Pericardium fibroblast (primary cell): ENCODE measurements around the genes CCDC160 and CT45A1.

DNA sequence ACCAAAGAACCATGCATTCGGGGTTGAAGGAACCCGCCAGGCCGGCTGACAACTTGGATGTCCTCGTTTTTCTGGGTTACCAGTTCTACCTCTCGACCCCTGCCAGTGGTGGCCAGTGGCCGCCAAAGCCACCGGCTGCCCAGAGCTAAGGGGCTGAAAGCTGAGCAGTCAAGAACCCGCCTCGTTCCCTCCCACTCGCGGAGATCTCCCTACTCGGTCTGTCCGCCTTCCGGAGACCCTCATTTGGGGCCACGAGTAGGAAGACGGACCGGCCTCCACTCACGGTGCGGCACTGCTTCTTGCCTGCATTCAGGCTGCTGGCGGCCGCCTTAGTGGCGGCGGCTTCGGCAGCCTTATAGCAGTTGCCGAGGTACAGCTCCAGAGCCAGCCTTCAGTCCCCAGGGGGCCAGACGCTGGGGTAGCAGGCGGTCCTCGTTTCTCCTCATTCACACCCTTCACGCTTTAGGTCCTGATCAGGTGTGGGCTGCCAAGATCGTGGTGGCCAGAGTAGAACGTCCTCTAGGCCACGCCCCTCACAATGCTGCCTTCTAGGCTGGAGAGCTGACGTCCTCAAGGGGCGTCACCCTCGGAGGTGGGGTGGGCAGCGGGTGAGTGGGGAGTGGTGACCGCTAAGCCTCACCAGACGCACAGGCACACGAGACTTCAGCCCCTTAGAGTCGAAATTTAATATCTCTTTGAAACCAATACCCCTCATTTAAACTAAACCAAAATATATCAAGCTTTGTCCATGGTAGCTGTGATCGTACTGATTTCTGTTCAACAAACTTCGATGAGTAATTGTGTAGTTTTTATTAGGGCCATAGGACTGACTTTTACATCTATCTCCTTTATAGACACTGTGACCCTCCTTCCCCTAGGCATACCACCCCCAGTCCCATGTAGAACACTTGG, 122.2 kb downstream of the RBMX2 start:
- RAMPAGE, long total RNA = no peak

DNA sequence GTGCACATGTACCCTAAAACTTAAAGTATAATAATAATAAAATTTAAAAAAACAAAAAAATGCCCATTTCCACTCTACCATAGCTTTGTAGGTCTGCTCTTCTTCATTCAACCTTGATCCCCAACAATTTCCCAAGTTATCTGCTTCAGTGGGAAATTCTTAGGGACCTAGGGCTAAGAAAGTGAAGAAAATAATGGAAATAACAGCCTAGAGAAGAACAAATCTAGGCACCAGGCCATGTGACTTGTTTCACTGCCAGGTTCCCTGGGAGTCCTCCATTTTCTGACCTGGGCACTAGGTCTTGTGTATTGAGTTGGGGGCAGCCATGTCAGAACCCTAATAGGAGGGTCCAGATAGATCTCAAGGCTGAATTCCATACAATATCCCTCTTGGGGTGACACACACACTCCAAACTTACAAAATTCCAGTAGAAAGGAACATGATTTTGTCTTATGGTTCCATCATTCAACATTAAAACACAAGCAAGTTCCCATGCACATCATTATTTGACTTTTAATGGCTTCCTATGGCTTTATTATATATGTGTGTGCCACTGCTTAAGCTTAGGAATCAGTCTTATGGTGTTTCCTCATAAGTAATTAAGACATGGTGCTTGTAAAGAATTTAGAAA, 194.6 kb upstream of the STK26 start:
- RAMPAGE, long total RNA = no peak

- RAMPAGE, long total RNA = no peak
Observed at GRCh38 chrX:131830080-131831044, 192.7 kb upstream of the STK26 start.

DNA sequence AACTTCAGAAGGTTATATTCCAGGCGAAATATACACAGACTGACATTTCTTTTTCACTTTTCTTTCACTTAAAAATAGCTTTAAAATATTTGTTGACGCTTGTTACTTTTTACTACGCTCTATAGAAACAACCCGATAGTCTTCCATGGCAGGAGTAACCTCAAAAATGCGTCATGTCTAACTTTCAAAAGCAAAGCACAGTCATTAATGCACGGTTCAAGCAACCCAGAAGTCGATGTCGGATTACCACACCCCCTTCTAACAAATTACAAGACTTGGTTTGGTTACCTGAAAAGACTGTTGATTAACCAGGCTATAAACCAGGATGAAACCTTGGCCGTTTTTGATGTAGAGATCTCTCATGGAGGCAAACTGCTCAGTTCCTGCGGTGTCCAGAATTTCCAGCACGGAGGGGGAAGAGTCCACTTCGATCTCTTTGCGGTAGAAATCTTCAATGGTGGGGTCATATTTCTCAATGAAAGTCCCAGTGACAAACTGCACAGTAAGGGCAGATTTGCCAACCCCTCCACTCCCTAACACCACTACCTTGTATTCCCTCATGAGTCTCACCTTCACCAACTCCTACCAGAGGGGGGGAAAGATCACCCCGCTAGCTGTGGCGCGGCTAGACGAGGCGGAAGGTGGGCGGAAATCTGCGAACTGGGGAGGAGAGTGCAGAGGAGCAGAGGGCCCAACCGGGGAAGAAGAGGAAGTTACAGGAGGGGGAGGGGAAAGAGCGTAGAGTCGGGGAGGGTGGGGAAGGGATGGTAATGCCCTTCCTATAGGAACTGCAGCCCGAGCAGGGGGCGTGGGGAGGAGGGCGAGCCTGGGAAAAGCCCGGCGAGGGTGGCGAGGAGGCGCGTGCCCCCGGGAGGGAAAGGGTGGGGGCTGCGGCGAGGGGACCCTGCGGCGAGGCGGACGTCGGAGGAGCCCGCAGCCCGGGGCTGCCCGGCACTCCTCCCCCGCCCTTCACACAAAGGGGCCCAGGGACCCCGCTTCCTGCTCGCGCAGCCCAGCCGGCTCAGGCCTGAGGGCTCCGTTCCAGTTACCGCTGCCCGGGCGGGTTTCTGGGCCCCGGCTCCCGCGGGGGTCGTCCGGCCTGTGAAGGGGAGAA, 2.2 kb downstream of the RAP2C start:
- RAMPAGE, long total RNA = start-site peak on the minus strand centred at position 623 of the sequence, 72 bp wide, 122 and 16 reads in 2 replicates

DNA sequence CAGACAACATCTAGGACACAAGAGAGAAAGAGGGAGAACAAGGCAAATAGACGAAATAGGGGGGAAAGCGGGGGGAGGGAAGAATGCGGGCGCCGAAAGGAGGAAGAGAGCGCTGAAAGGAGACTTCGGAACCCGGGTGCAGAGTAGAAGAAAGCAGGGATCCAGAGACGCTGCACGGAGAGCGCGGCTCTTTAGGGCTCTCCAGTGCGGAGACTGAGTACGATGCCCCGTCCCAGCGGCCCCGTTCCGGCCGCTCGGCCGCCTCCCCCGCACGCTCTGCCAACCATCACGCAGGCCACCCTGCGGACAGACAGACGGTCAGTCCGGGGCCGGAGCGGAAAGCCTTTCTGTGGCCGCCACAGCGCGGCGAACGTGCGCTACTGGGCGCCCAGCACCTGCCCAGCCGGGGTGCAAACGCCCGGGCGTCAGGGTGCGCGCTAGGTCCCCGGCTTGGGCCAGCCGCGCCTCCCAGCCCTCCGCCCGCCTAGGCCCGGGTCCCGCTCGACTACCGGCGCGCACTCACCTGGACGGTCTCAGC, 2.1 kb downstream of the HS6ST2 start:
- RAMPAGE, long total RNA = no peak

DNA sequence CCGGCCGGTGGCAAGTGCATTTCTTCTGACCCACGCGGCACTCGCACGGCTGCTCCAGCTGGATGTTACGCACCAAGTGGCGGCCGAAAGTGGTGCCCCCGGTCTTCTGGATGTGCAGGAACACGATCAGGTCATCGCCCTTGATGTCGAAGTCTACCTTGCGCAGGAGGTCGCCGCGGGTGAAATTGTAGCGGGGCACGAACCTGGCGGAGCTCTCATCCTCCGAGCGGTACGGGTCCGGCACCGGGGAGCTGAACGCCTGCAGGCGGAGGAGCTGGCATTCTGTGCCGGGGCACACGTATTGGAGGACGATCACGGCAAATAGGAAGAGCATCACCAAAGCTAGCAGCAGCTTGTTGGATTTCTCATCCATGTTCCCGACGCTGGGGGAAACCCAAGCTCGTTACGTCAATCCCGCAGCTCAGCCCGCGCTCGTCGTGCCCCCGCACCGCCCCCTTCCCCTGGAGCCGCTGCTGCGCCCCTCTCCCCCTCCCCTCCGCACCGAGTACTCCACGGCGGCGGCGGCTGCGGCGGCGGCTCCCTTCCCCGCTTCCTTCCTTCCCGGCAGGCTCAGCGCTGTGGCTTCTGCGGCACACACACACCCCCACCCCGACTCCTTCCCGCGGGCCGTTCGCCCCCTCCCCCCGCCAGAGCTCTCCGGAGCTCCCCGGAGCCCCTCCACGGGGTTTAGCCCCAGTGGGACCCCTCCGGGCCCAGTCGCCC, 1.3 kb downstream of the HS6ST2 start:
- RAMPAGE, long total RNA = no peak

- RAMPAGE, long total RNA = no peak
Observed at GRCh38 chrX:133922994-133923385, 62.4 kb downstream of the GPC3 start.

GRCh38 chrX:134236710-134237739, at the start of gene CCDC160:
CCDC160 (plus strand) TSS chrX:134237182.
- RAMPAGE, long total RNA = no peak

DNA sequence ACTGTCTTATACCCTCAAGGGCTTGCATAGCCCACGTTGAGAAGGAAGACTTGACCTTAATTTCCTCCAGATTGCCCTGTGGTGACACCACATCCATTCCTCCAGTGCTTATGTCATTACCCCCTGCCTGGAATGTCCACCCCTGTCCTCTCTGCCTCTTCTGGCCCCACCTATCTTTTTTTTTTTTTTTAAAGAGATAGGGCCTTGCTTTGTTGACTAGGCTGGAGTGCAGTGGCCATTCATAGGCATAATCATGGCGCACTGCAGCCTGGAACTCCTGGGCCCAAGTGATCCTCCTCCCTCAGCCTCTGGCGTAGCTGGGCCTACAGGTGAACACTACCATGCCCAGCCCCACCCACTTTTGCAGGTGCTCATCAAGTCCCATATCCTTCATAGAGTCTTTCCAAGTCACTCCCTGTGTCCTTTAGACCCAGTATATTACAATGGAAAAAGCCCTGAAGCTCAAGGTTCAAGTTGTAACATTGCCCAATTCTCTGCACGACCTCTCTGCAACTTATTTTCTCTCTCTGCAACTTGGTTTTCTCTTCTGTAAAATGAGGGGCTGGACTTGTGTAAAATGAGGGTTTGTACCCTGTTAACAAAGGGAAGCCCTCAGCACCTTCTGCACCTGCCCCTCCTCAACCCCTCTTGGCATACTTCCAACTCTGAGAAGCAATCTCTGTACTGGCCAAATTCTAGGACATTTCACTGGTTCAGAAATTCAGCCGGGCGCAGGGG, 77.6 kb downstream of the HPRT1 start:
- RAMPAGE, long total RNA = no peak

- RAMPAGE, long total RNA = no peak
Observed at GRCh38 chrX:134881237-134881618, 33.8 kb downstream of the MOSPD1 start.

GRCh38 chrX:135291798-135292585, 17.3 kb upstream of the ETDC start:
- RAMPAGE, long total RNA = no peak

GRCh38 chrX:135521318-135522468, 1.2 kb downstream of the INTS6L start:
- RAMPAGE, long total RNA = no peak

DNA sequence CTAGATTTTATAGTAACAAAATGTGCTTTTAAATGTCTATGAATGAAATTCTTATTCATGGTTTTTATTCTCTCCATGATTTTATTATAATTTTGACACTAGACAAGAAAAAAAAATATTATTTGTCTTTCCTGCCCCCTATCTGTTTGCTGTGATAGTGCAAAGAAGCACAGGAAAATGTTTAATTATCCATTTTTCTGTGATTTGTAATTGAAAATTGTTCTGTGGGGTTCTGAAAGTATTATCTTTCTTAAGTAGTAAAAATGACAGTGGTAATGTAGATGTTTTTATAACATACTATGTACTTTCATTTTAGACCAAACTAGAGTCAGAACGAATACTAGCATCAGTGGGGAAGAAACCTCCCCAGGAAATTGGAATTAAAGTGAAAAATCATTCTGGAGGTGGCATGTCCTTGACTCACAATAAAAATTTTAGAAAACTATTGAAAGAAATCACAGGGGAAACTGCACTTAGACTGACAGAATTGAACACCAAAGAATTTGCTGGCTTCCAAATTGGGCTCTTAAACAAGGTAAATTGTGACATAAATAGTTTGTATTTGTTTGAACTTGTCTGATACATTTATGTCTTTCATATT, 52.1 kb downstream of the INTS6L start:
- RAMPAGE, long total RNA = no peak

GRCh38 chrX:135713097-135713716, at the start of gene CT45A1:
CT45A1 (plus strand) TSS chrX:135713639.
- RAMPAGE, long total RNA = no peak

DNA sequence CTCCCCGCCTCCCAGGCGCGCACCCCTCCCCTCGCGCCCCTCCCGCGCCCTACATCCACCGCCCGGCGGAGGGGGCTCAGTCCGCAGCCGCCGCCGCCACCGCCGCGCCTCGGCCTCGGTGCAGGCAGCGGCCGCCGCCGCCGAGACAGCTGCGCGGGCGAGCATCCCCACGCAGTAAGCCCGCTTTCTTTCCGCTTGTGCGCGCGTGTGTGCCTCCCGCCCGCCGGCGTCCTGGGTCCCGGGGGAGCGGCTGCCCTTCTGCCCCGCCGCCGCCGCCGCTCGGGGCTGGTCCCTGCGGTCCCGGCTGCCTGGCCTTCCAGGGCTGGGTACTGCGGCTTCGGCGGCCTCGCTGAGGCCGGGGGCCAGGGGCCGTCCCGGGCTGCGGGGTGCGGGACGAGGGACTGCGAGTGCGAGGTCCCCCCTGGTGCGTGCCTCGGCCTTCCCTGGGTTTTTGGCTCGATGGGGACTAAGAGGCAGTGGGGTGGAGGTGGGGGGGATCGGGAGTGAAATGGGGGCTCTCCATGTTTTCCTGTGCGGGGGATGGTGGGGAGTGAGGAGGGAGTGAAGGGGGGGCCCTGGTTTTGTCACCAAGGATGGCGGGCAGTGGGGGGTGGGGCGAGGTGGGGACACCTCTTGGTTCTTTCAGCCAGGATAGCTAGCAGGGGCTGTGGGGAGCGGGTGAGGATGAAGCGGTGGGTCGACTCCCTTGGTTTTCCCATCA, 49.2 kb upstream of the FHL1 start:
- RAMPAGE, long total RNA = start-site peak on the plus strand centred at position 214 of the sequence, 242 bp wide, 32 and 21 reads in 2 replicates

- RAMPAGE, long total RNA = no peak
Observed at GRCh38 chrX:136189820-136190764, 6.8 kb upstream of the FHL1 start.

- RAMPAGE, long total RNA = no peak
Observed at GRCh38 chrX:136191093-136191595, 5.7 kb upstream of the FHL1 start.

DNA sequence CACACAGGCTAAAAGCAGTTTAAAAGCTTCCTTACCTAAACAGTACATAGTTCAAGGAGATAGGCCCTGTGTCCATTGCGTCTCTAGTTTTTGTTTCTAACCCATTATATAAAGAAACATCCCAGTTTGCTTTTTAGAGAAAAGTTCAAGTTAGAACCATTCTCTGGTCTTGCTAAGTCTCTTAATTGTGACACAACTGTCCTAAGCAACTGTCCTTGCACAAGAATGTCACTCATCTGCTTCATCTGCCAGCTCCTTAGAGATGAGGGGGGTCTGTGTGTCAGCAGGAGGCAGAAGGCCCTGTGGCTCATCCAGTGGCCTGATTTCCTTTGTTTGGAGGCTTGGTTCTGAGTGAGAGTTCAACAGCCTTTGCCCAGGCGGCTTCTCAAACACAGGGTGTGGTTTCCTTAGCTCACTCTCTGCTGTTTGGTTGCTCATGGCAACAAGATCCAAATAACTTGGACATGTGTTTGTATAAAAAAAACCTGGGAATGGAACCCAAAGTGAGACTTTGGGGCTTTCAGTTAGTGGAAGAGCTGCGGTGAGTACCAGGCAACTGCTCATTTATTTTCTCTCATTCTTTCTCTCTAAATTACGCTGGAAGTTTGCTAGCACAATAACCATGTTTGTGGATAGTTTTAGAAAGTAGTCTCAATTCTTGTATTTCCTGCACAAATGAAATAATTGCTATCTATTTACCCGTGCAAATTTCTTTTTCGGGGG, 7.7 kb downstream of the FHL1 start:
- RAMPAGE, long total RNA = no peak

- RAMPAGE, long total RNA = no peak
Observed at GRCh38 chrX:136209125-136209931, 12.5 kb downstream of the FHL1 start.

- RAMPAGE, long total RNA = no peak
Observed at GRCh38 chrX:136211810-136212257, 15.0 kb downstream of the FHL1 start.